Hair follicular keratinocyte (primary cell): ENCODE measurements around a stretch of chr16.

DNA sequence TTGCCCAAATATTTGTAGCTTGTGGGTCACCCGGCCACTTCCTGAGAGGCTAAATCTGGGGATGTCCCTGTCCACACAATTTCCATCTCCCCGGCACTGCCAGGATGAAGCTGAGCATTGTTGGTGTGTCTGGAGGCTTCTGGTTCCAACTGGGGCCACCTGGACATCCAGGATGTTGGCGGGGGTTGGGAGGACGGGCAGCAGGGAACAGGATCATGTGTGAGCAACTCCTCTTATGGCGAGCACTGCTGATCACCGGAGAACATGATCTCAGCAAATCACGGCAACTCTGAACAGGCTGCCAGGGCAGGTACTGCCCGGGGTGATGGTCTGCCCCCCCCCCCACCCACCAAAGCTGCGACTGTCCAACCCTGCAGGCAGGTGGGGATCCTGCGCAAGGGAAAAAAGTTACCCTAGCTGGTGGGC is 17.0 kb upstream of the FOXF1 start:
- RAMPAGE, long total RNA = no peak

DNA sequence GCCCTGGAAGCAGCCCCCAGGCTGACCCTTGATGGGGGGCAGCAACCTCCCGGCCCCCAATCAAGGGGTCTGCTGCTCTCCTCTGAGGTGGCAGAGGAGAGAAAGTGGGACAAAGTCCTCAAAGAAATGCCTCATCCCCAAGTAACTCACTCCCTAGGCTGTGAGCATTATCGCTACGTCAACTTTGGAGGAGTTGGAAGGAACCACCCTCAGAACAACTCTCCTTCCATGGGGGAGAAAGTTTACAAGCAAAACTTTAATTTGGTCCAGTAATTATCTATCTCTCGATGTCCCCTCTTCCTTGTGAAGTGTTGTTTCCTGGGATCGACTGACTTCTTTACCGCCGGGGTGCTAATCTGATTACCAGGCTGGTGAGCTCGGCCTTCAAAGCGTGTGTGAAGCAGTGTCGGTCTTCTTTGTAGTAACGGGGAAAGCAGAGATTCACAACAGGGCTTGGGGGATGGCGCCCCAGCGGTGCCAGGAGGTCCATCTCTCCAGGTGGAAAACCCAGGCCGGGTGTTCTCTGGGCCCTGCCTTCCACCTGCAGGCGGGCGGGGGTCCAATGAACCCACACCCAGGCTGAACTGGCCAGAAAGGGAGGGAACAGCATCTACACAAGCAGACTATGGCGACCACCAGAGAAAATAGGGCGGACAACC is 14.6 kb upstream of the FOXF1 start:
- RAMPAGE, long total RNA = no peak

- RAMPAGE, long total RNA = no peak
Measured at GRCh38 chr16:86508962-86509356, 1.4 kb upstream of the FOXF1 start.

GRCh38 chr16:86513525-86513990 is 3.2 kb downstream of the FOXF1 start:
- RAMPAGE, long total RNA = no peak

DNA sequence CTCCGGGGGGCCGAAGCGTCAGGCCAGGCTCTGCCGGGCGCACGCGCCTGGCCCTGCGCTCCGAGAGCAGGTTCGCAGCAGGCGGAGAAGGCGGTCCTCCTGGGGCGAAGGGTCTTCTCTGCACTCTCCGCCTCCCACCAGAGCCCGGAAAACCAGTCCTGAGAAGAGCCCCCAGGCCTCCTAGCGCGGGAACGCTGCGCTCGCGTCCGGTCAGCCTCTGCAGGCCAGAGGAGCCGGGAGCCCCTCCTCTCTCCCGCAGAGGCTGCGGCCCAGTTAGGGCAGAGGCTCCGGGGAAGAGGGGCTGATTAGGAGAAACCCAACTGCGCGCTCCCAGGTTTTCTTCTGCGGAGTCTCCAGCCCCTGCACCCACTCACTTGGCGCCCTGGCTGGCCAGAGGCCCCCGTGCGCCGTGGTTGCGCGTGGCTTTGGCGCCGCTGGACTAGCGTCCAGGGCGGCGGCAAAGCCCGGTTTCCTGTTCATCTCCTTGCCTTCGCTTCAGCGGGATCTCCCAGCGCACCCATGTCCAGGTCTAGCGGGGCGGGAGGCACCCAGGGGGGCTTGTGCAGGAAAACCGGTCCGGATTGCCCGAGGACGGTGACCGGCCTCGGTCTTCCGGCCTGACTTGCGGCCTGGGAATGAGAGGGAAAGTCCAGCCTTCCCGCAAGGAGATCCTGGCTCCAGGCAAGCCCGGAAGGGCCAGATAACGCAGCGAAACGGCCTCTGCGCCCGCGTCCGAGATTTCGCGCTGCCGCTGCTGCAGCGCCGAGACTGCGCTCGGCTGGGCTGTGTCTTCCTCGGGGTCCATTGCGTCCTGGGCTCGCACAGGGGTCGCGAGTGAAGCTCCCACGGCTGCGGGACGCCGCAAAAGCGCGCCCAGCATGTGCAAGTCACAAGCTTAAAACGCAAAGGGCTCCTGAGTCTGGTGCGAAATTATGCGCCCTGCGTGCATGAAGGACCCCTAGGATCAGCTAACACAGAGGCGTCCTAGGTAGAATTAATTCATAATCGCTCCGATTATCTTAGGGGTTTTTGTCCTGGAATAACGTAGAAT is 5.5 kb downstream of the FOXF1 start:
- RAMPAGE, long total RNA = no peak

- RAMPAGE, long total RNA = no peak
Measured at GRCh38 chr16:86567481-86568247, 1.0 kb downstream of the FOXC2 start.

- RAMPAGE, long total RNA = no peak
Measured at GRCh38 chr16:86609250-86609685, 30.9 kb downstream of the FOXL1 start.

DNA sequence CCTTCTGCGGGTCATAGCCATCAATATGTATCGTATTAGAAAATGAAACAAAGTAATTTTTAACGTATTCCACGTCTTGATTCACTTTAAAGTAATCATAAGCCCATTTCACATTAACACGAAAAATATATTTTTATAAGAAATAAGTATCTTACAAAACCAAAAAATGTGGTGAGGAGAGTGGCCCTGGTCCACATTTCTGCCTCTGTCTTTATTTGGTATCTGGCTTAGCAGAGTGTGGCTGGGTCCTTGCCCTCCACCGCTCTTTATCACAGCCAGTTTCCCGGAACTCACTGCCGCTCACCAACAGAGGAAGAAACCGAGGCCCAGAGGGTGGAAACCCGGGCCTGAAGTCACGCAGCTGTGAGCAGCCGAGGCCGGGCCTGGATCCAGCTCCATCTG is 176.9 kb downstream of the FOXL1 start:
- RAMPAGE, long total RNA = no peak

GRCh38 chr16:87074640-87075441 is 242.4 kb downstream of the C16orf95 start:
- RAMPAGE, long total RNA = no peak

DNA sequence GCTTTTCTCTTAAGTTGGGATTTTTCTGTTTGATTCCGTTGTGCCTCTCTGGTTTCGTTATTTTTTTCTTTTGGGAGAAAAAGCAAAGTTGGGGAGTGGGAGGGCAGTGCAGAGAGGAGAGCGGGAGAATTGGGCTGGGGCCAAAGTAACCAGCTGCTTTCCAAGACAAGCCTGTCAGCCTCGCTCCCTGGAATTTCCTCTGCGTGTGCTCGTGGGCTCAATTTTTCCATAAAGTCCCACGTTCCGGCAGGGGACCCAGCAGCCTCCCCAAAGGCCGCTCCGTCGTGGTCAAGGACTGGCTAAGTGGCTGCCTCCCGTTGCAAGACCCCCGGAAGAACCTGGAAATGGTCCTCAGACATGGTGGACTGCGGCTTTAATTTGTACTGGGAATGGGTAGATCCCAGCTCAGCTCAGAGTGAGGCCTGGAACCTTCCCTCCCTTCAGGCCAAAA is 190.2 kb downstream of the C16orf95 start:
- RAMPAGE, long total RNA = no peak

DNA sequence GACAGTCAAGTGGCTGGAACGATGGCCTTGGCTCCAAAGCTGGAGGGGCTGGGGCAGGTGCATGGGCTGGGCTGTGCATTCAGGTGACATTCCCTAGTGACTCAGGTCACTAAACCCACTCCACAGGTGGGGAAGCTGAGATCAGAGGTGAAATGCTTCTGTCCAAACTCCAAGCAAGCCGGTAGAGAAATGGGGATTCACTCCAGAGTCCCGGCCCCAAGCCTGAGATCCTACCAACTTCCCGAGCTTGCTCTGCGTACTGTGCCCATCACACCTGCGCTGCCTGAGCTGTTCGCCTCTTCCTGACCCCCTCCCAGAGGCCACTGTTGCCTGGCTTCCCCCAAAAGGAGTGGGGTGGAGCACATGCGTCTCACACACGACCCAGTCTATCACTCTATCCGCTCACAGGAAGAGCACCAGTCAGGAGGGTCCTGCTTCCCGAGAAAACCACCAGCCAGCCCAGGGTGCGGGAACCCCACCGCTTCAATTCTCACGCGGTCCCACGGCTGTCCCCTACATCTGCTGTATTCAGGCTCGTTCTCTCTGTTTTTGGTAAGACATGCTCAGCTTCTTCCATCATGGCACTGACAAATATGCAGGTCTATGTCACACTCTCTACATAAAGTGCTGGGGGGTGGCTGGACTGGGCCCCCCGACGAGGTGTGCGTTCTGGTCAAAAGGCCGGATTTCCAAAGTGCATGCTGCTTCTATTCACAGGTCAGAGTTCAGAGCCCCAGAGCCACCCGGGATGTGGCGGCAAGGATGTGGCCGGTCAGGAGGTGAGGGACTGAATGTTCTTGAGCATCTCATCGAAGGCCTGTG is 13.5 kb upstream of the C16orf95 start:
- RAMPAGE, long total RNA = no peak

DNA sequence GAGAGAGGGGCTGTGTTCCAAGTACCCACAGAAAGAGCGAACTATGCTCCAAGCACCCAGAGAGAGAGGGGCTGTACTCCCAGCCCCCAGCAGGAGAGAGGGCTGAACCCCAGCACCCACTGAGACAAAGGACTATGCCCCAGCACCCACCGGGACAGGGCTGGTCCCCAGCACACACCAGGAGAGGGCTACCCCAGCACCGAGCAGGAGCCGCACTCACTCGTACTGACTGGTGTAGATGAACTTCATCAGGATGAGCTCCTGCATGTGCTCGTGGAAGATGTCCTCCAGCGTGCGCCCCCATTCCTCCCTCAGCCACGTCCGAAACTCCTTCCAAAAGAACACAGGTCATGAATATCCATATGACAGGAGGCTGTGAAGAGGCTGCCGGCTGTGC is 18.7 kb upstream of the C16orf95 start:
- RAMPAGE, long total RNA = no peak

- RAMPAGE, long total RNA = no peak
Measured at GRCh38 chr16:87342679-87343920, 25.9 kb upstream of the C16orf95 start.

DNA sequence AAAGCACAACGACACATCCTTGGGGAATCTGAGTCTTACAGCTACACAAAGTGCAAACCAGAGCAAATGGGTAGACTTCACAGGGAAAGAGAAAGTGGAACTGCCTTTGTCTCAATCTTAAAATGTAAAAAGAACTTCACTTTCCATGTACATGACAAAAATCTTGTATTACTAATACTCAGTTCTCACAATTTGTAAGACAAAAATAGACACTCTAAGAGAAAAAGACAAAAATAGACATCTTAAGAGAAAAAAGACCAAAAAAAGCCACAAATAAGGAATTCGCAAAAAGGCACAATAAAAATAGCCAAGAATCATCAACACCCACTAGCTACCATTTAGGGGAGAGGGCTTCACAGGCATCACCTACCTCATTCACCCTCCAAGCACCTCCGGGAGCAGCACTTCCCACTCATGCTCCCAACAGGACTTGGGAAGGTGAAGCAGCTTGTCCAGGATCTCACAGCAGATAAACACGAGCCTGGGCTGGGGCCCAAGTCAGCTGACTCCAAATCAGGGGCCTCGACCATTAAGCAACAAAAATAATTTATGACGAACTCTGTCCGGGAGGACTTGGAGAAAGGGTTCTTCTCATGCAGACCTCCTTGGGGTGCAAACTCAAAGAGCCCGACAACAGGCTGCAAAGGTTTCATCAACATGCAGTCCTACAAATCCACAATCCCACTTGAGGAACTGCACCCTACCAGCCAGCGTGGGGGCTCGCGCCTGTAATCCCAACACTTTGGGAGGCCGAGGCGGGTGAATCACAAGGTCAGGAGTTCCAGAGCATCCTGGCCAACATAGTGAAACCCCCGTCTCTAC is 2.3 kb downstream of the FBXO31 start:
- RAMPAGE, long total RNA = no peak

DNA sequence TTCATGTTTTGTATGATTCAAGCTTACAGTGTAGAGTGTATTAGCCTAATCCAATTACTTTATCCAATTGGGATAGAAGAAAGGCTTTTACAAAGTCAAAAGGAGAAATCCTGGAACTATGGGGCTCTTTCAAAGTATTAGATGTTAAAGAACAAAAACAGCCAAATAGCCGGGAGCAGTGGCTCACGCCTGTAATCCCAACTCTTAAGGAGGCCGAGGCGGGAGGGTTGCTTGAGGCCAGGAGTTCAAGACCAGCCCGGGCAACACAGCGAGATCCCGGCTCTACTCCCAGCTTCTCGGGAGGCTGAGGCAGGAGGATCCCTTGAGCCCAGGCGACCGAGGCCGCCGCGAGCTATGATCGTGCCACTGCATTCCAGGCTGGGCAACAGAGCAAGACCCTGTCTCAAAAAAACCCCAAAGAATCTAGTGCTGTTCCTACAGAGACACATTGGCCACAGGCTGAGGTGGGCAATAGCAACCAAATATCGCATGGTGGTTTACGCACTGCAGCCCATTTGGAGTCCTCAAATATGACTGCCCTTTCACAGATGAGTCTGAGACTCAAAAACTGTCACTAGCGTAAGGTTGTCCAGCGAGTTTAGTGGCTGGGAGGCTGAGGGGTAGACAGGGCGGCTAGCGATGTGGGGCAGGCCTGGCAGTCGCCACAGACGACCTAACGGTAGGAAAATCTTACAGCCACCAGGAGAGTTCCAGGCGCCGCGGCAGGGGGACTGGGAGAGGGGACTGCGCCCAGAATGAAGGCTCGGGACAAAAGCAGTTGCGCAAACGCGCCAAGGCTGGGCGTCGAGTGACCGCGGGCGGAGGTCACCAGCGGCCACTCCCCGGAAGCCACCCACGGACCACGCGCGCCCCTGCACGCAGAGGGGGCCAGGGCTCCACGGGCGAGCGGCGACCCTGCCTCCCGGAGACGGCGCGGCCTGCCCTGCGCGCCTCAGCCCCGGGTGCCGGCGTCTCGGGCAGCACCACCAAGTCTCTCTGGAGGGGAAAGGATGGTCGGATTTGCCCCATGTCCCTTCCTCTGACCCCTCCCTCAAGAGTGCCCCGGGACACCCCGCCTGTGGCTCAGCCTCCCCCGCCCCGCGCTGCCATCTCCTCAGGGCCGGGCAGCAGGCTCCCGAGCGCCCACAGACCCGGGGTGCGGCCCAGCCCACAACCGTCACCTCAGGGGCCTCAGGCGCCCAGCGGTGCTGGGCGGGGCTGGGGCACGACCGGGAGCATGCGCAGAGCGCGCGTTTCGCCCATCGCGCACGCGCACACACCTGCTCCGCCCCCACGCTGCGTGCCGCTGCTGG is 778 bp upstream of the MAP1LC3B start:
- RAMPAGE, long total RNA = no peak

DNA sequence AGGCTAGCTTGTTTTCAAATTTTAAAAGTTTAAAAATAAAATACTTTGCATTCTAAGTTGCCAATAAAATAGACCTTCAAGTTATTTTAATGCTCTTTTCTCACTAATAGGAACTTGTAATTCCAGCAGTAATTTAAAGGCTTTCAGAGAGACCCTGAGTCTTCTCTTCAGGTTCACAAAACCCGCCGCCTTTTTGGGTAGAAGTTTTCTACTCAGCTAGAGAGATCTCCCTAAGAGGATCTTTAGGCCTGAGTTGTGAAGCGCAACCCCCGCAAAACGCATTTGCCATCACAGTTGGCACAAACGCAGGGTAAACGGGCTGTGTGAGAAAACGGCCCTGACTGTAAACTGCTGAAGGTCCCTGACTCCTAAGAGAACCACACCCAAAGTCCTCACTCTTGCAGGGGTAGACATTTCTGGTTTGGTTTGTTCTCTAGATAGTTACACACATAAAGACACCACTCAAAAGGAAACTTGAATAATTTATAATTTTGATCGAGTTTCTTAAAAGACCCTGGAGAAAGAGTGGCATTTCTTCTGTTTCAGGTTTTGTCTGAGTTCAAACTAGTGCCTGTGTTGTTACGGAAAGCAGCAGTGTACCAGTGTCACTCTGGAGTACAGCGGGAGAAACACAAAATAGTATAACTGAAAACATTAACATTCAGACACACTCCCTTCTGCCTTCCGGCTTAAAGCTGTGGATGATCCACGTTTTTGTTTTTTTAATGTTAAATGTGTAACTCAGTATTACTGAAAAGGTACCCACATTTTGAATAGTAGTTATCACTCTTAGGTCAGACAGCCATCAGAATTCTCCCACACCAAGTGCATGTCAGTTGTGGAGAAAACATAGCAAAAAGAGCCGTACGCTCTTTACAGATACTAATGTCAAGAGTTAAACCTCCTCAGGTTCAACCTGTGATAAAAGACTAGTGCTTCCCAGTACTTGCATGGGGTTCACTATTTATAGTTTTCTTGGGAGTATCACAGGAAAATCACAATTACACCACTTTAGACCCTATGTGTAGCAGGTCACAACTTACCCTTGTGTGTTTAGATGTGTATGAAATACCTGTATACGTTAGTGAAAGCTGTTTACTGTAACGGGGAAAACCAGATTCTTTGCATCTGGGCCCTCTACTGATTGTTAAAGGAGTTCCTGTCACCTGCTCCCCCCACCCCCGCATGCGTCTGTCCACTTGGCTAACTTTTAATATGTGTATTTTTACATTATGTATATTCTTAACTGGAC is 11.6 kb downstream of the MAP1LC3B start:
- RAMPAGE, long total RNA = no peak

- RAMPAGE, long total RNA = no peak
Measured at GRCh38 chr16:87465368-87465886, 27.4 kb downstream of the ZCCHC14 start.

DNA sequence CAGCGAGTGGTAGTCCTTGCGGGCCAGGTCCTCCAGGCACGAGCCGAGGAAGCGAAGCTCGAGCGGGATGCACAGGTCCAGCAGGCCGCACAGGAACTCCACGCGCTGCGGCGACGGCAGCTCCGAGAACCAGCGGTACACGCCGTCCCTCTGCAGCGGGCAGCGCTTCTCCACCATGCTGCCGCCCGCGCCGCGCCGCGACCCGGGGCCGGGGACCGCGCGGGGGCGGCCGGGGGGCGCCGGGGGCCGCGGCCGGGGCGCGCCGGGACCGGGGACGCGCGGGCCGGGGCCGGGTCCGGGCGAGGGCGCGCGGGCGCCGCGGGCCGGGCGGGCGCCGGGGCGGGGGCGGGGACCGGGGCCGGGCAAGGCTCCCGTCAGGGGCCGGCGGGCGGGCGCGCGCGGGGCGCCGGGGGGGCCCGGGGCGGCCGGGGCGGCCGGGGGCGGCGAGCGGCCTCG is 734 bp downstream of the ZCCHC14 start:
- RAMPAGE, long total RNA = no peak

DNA sequence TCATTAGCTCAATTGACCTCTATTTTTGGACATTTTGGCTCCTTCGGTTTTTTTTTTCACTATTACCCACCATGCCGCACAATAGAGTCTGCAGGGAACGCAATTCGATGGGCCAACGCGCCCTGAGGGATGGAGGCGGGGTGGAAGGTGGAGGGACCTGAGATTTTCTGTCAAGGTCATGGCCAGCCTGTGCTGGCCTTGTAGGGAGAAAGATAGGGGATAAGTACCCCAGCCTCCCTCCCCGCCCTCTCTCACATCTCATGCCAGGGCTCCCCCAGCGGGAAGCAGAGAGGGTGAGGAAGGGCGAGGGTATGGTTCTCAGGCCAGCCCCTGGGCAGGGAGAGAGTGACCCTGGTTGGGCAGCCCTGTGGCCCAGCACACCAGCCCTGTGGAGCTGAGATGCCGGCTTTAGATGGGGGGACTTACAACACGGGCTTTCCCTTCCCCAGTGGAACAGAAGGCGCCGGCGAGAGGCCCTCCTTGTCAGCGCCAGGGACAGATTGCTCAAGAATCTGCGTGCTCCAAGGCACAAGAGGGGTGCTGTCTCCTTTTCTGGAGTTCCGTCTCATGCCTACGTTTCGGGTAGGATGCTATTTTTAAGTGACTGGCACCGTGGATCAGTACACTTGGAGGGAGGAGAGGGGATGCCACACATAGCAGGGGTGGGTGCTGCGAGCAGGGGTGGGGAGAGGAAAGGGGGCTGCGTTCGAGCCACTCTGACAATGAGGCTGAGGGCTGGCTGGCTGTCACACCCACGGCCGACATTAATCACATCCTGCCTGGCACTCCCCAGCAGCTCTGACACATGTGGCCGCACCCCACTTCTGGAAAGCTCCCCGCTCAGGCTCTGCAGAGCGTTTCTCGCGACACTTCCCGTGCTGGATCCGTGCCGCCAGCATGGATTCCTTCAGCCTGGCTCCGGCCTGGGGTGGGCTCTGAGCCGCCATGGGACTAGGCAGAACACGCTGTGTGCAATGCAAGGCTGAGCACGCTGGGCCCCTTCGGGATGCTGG is 24.7 kb upstream of the ZCCHC14 start:
- RAMPAGE, long total RNA = no peak

GRCh38 chr16:87528625-87529430 is 36.0 kb upstream of the ZCCHC14 start:
- RAMPAGE, long total RNA = no peak